Jurkat, Clone E6-1 (cell line): ENCODE data around the gene HFE.

DNA sequence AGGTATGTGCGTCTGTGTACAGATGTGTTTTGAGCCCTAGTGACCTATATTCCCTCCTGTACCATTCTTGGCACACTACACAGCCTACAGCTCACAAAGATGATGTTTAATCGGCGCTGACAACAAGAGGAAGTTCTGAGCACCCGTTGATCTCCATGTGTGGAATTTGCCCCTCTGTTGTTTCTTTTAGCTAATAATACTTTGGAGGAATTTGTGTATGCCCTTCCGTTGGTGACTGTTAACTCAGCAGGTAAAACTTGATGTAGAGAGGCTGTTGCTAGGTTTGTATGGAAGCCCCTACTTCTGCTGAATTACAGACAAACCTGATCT lies 1.5 kb downstream of the CARMIL1 start:
- RRBS, result no CpG with 5 or more reads among the region's 5 CpGs

DNA sequence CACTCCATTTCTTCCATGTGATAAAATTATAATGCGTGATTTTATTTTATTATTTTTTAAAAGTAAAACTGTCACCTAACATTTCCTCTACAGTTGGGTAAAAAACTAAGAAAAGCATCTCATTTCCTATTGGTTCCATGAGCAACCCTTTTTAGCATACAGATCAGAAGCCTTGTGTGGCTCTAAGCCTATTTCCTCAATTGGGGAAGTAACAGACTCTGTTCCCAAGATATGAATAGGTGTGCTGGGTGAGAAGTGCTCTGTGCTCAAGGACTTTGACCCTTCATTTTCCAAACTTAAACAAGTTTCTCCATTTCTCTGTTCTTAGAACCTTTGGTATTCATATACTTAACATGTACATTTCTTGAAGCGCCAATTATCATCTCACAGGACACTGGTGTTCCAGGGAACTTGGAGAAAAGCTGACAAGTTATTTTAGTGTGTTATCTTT lies 24.1 kb downstream of the CARMIL1 start:
- RRBS, result no CpG with 5 or more reads among the region's 2 CpGs

GRCh38 chr6:25312076-25313206 lies 33.3 kb downstream of the CARMIL1 start:
- RRBS, result no CpG with 5 or more reads among the region's 5 CpGs

DNA sequence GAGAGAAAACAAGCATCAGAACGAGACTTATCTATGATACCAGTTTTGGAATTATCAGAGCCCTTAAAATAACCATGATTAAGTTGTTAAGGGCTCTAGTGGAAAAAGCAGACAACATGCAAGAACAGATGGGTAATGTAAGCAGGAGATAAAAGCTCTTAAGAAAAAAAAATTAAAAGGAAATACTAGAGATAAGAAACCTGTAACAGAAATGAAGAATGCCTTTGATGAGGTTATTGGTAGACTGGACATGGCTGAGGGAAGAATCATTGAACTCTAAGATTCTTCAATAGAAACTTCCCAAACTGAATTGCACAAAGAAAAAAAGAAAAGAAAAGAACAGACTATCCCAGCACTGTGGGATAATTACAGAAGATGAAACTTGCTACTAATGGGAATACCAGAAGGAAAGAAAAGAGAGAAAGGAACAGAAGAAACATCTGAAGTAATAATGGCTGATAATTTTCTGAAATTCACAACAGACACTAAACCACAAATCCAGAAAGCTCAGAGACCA lies 127.3 kb upstream of the SCGN start:
- RRBS, result no CpG with 5 or more reads among the region's 1 CpG

GRCh38 chr6:25600072-25600731 lies 51.8 kb upstream of the SCGN start:
- RRBS, result no CpG with 5 or more reads among the region's 15 CpGs

- RRBS, result no CpG with 5 or more reads among the region's 33 CpGs
Measured at GRCh38 chr6:25881910-25882659, 8.0 kb upstream of the SLC17A3 start.

- RRBS, result no CpG with 5 or more reads among the region's 6 CpGs
Measured at GRCh38 chr6:26045118-26045335, 157 bp upstream of the H3C3 start.

- RRBS, result no CpG with 5 or more reads among the region's 45 CpGs
Measured at GRCh38 chr6:26087015-26088301, at the start of gene HFE. TSS of gene HFE (plus strand) at chr6:26087429.

DNA sequence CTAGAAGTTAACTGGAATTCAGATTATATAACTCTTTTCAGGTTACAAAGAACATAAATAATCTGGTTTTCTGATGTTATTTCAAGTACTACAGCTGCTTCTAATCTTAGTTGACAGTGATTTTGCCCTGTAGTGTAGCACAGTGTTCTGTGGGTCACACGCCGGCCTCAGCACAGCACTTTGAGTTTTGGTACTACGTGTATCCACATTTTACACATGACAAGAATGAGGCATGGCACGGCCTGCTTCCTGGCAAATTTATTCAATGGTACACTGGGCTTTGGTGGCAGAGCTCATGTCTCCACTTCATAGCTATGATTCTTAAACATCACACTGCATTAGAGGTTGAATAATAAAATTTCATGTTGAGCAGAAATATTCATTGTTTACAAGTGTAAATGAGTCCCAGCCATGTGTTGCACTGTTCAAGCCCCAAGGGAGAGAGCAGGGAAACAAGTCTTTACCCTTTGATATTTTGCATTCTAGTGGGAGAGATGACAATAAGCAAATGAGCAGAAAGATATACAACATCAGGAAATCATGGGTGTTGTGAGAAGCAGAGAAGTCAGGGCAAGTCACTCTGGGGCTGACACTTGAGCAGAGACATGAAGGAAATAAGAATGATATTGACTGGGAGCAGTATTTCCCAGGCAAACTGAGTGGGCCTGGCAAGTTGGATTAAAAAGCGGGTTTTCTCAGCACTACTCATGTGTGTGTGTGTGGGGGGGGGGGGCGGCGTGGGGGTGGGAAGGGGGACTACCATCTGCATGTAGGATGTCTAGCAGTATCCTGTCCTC lies 1.4 kb downstream of the HFE start:
- RRBS, result no CpG with 5 or more reads among the region's 7 CpGs

DNA sequence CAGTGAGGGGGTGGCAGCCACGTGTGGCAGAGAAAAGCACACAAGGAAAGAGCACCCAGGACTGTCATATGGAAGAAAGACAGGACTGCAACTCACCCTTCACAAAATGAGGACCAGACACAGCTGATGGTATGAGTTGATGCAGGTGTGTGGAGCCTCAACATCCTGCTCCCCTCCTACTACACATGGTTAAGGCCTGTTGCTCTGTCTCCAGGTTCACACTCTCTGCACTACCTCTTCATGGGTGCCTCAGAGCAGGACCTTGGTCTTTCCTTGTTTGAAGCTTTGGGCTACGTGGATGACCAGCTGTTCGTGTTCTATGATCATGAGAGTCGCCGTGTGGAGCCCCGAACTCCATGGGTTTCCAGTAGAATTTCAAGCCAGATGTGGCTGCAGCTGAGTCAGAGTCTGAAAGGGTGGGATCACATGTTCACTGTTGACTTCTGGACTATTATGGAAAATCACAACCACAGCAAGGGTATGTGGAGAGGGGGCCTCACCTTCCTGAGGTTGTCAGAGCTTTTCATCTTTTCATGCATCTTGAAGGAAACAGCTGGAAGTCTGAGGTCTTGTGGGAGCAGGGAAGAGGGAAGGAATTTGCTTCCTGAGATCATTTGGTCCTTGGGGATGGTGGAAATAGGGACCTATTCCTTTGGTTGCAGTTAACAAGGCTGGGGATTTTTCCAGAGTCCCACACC lies 3.5 kb downstream of the HFE start:
- RRBS, result no CpG with 5 or more reads among the region's 6 CpGs

DNA sequence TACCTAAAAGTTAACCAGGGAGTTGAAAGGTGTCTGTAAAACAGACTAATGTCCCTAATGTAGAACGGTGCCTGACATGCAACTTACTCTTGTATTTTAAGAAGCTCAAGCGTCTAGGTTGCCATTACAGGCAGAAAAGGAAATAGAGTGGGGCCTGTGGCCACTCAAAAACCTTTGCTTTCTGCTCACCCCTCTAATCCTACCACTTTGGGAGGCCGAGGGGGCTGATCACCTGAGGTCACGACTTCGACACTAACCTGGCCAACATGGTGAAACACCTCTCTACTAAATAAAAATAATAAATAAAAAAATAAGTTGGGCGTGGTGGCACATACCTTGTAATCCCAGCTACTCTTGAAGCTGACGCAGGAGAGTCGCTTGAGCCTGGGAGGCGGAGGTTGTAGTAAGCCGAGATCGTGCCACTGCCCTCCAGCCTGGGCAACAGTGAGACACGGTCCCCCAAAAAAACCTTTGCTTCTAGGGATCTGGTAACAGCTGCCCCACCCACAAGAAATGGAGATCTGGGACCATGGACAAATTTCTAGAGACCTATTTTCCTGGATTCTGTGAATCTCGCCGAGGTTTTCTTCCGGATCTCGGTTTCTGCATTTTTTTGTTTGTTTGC lies 1.3 kb downstream of the H2AC6 start:
- RRBS, result no CpG with 5 or more reads among the region's 16 CpGs

DNA sequence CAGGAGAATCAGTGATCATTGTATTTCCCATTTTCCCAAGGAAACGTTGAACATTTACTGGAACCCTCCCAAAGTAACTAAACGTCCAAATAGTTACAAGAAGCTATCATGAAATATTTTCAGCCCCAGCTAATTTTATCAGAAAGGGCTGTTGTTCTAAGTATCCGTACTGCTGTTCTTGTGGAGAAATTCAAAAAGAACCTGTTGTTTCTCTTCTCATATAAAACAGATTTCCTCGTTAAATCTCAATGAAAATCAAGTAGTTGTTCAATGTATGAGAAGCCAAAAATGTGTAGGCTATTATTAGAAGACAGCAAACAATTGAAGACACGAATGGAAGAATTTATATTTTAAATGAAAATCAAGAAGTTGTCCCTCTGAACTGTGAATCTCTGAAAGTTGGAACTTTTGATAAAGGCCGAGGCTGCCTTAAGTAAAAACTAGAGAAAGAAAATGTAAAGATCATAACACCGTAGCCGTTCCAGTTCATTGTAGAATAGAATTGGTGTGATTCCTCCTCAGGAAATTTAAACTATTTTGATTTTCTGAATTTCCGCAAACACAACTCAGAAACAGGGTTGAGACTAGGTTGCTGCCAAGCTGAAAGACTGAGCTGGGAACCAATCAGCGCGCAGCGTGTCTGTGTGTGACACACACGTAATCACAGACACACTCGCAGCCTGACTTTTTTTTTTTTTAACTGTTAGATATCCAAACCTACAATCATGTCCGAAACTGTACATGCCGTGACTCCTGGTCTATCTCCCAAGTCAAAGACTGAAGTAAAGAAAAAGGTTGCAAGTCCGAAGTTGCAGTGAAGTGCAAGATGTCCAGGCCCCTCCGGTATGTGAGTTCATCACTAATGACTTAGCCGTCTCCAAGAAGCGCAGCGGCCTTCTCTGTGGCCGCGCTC lies 2.0 kb downstream of the H3C4 start:
- RRBS, result no CpG with 5 or more reads among the region's 23 CpGs

DNA sequence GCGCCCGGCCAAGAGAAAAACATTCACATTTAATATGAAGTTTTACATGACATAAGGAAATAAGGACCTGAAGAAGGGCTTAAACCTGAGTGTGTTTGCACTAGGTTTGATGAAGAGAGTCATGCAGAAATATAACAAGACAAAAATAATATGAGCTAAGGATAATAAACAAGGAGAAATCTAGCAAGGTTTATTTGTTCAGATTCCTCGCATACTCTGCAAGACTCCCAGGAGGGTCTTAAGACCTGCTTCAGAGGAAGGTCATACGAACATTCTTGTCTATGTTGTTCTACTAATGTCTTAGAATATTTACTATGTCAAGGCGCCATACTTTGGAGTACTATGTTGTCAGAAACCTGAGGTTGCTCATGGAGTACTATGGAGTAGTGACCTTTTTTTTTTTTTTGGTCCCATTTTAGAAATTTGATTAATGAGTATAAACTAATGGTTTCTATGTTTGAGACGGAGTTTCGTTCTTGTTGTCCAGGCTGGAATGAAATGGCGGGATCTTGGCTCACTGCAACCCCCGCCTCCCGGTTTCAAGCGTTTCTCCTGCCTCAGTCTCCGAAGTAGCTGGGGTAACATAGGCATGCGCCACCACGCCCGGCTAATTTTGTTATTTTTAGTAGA lies 2.0 kb downstream of the H2BC8 start:
- RRBS, result no CpG with 5 or more reads among the region's 15 CpGs

- RRBS, result no CpG with 5 or more reads among the region's 29 CpGs
Measured at GRCh38 chr6:26223650-26224778, 921 bp upstream of the H3C6 start.

DNA sequence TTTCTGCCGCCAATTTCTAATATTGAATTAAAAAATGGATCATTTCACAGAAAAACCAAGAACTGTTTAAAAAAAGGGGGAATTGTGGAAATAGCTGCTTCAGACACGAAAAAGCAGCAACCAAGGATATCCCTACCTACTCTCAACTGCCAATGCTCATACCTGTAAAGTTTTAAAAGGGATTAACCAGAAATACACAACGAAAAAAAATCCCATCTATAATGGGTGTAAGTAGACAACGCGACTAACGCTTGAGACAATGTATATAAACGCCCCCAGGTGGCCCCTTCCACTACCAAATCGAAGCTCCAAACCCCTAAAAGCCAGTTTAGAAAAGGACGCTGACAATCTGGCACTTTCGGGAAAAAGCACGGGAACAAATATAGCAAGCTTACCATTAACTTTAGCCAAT lies 781 bp downstream of the H3C8 start:
- RRBS, result no CpG with 5 or more reads among the region's 11 CpGs

DNA sequence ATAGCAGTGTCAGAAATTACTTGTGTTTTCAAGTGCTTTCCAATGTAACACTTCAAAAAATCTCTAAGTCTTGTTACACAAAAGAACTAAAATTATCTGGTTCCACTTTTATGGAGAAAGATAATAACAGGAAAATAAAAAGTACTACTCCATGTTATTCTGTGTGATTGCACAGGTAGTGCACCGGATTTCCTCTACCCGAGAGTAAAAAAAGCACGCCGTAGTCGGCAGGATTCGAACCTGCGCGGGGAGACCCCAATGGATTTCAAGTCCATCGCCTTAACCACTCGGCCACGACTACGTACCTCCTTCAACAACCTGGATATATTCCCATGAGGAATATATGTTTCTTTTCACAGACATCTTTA lies 27.0 kb upstream of the H4C8 start:
- RRBS, result no CpG with 5 or more reads among the region's 12 CpGs

DNA sequence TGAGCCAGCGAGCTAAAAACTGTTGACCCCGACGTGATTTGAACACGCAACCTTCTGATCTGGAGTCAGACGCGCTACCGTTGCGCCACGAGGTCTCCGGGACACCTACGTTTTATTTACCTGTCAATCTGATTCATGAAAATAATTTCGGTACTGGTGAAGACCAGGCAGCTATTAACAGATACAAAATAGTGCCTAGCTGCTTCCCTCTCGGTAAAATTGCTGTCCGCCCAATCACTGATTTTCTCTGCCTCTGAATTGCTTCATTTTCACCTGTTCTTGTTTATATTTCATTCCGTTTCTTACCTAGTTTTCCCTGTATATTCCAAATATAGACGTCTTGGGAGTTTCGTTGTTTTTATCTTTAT lies 33.6 kb upstream of the BTN3A2 start:
- RRBS, result no CpG with 5 or more reads among the region's 17 CpGs

DNA sequence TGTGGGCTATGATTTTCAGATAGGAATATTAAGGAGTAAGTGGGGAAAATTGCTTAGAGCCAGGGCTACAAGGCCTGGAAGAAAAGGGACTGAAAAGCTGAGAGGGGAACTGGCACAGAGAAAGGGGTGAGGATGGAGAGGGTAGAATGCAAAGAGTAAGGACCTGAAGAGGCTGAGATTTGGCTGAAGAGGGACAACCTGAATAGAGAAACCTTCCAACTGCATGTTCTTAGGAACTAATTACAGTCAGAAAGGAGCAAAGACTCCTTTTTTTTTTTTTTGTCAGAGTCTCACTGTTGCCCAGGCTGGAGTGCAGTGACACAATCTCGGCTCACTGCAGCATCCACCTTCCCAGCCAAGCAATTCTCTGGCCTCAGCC lies 16.7 kb downstream of the BTN2A1 start:
- RRBS, result no CpG with 5 or more reads among the region's 1 CpG

DNA sequence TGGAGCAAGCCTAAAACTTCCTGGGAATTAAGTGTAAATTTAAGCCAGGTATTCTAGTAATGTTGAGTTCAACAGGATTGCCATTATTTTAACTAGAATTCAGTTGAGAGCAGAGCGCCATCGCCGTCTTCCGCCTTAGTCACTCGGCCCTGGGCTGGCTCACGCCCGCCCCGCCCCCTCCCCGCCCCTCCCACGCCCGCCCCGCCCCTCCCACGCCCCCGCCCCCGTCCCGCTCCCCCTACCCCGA lies 17.6 kb upstream of the HMGN4 start:
- RRBS, result no CpG with 5 or more reads among the region's 17 CpGs

GRCh38 chr6:26553683-26554537 lies 15.7 kb downstream of the HMGN4 start:
- RRBS, result 4% methylated on average over 1 of the region's 19 CpGs